Cardiac muscle cell (in vitro differentiated cells and primary cell): ENCODE measurements around a stretch of chr10.

- RAMPAGE, long total RNA, result no peak
- RRBS, result no CpG with 5 or more reads among the region's 16 CpGs
These were observed 9.2 kb downstream of the ITPRIP start for GRCh38 chr10:104328839-104329772.

GRCh38 chr10:104331132-104332292, 6.8 kb downstream of the ITPRIP start:
- RAMPAGE, long total RNA, result no peak
- RRBS, result no CpG with 5 or more reads among the region's 14 CpGs

DNA sequence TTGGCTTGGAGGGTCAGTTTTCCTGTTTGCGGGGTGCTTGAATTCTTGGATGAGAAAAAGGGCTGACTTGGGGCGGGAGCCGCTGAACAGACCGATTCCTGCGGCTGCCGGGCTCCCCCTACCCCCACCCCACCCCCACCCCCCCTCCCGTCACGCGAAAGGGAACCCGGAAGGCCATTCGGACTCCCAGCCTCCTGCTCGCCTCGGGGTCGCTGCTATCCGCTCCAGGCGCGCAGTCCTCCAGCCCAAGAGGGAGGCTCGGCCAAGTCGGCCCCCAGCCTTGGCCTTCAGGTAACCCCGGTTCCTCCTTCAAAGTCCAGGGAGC, 1.1 kb downstream of the SORCS3 start:
- RAMPAGE, long total RNA, result no peak
- RRBS, result no CpG with 5 or more reads among the region's 20 CpGs

GRCh38 chr10:105516692-105517152, 875.6 kb downstream of the SORCS3 start:
- RAMPAGE, long total RNA, result no peak
- RRBS, result no CpG with 5 or more reads among the region's 1 CpG

- RAMPAGE, long total RNA, result no peak
- RRBS, result no CpG with 5 or more reads among the region's 1 CpG
These were observed 389.9 kb upstream of the SORCS1 start for GRCh38 chr10:107554360-107554804.

- RAMPAGE, long total RNA, result no peak
- RRBS, result no CpG with 5 or more reads among the region's 32 CpGs
These were observed 1151.2 kb upstream of the SORCS1 start for GRCh38 chr10:108315485-108316407.

GRCh38 chr10:109935037-109935748, 11.9 kb upstream of the XPNPEP1 start:
- RAMPAGE, long total RNA, result no peak
- RRBS, result no CpG with 5 or more reads among the region's 5 CpGs

DNA sequence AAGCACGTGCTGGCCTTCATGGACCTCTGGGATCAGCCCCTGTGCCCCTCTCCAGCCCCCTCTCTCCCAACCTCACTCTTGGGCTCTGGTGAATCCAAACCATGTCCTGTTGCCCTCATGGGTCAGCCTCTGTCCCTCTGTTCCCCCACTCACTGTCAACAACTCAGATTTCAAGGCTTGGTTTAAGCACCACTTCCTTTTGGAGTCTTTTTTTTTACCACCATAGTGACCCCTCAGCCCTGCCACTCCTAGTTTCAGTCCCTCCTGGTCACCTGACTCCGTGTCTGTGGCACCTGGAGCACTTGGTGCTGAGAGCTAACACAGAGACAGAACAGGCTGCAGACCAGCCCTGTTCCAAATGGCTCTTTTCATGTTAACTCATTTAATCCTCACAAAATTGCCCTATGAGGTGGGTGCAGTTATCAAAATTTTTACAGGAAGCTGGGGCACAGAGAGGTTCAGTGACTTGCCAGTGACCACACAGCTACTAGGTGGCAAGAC, 53.5 kb upstream of the SMNDC1 start:
- RAMPAGE, long total RNA, result no peak
- RRBS, result no CpG with 5 or more reads among the region's 2 CpGs

- RAMPAGE, long total RNA, result no peak
- RRBS, result no CpG with 5 or more reads among the region's 11 CpGs
These were observed 36.2 kb downstream of the RBM20 start for GRCh38 chr10:110680337-110680679.

GRCh38 chr10:110680865-110681477, 36.8 kb downstream of the RBM20 start:
- RAMPAGE, long total RNA, result no peak
- RRBS, result no CpG with 5 or more reads among the region's 8 CpGs

DNA sequence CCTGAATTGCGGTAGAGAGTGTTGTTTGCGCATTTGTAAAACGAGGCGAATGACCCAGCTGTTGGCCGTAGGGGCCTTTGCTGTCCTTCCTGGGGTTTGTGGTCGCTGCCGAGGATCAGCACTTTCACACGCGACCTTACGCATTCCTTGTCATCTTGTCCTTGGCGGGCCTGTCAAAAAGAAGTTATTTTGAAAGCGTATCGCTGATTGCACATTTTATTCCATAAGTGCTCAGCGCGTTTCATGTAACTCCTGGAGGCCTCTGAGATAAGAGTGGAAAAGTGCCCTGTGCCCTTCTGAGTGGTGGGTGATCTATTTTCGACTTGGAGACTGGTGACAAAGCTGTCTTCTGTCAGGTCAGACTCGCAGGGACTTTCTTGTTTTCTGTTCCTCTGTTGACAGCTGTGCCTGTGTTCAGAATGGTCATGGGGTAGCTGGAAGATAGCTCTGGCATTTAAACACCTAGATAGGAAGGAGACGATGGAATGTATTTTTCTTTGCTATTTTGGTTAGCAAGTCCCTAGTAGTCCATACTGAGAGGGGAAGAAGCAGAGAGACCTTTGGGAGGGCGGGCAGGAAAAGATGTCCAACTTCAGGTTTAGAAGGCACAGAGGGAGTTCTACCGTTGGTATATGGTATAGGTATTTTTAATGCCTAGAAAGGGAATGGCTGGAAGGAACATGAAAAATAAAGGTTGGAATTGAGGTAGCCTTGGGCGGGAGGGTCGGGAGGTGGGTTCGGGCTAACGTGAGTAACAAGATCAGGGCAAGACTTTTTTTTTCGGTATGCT, 41.1 kb downstream of the RBM20 start:
- RAMPAGE, long total RNA, result no peak
- RRBS, result no CpG with 5 or more reads among the region's 25 CpGs

DNA sequence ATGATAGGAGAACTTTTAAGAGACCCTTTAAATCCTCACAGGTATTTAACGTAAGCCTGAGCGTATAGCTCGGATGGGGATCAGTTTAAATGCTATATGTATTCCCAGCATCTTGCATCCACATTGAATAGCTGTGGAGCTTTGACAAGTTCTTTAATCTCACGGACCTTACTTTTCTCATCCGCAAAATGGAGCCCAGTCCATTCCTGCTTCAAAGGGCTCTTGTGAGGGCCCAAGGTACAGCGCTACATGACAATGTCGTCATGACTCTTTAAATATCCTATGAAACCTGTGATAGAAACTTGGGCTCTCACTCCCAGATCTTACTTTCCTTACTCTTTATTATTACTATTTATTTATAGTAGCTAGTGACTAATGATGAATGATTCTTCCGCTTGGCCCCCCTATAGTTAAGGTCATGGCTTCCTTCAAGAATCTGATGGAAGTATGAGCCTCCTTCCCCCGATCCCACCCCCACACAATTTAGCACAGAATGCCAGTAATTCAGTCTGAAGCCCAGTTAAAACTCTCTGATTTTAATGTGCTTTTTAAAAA, 41.9 kb downstream of the RBM20 start:
- RAMPAGE, long total RNA, result no peak
- RRBS, result no CpG with 5 or more reads among the region's 9 CpGs

DNA sequence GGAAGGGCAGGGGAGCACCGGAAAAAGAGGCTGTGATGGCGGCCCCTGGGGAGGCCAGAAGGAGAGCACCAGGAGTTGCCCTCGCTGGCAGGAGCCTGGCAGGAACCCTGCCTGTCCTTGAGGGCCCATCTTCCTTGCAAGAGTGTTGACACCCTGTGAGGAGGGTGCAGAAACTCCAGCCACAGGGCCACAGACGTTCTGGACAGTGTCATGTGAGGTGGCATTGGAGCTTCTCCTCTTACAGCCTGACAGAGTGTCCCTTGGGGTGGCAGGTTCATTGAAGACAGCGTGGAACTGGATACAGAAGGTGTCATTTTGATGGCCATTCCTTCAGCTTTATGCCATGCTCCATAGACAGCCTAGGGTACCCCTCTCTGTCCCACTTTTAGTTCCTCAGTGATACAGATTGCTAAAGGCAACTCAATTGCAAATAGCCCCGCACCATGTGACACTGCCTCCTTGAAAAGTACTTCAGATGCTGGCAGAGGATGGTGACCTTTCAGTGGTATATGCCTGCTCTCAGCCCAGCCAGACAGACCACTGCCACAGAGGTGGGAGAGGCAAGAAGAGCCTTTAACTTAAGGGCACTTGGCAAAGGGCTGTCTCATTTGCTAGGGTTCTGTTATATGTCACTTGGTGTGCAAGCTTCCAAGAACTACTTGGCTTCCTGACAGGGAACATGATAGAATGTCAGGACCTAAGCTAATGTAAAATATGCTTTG, 54.4 kb downstream of the RBM20 start:
- RAMPAGE, long total RNA, result no peak
- RRBS, result no CpG with 5 or more reads among the region's 6 CpGs

DNA sequence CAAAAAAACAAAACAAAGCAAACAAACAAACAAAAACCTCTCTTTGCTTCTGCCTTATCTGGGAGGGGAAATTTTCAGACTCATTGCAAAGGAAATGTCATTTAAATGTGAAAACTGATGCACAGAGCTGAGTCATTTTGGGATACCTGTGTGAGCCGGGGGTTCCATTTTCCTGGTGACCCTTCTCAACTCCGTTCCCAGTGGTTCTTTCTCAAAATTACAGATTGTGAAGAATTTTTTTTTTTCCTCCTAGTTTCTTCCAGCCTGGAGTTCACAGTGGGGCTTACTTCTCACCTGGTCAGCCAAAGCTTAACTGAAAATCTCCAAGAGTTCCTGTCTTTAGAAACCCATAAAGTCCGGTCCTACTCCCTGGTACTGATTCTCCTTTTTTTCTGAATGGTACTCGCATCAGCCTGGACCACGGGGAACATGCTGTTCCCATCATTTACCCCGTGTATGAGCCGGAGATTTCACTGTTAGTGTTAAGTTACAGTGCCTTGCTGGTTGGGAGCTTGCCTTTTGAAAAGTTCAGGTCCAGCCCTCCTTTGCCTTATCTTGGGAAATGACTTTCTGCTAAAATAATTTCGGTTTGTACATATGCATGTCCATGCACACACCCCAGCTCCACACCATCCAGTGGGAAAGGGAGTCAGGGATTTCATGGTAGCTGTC, 57.0 kb downstream of the RBM20 start:
- RAMPAGE, long total RNA, result no peak
- RRBS, result 38% methylated on average over 3 of the region's 8 CpGs

- RAMPAGE, long total RNA, result no peak
- RRBS, result no CpG with 5 or more reads among the region's 10 CpGs
These were observed 86.5 kb downstream of the RBM20 start for GRCh38 chr10:110730487-110731210.

- RAMPAGE, long total RNA, result no peak
- RRBS, result no CpG with 5 or more reads among the region's 10 CpGs
These were observed 89.4 kb downstream of the RBM20 start for GRCh38 chr10:110733484-110734002.

DNA sequence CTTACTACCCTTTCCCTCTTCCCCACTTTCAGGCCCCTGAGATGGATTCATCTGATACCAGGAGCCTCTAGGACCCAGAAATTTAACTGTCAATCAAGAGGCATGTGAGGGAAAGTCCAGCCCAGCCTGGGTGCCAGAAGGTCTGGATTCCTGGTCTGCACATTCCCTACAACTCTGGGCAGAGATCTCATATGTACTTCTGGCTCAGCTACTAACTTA, 5.7 kb upstream of the PDCD4 start:
- RAMPAGE, long total RNA, result no peak

DNA sequence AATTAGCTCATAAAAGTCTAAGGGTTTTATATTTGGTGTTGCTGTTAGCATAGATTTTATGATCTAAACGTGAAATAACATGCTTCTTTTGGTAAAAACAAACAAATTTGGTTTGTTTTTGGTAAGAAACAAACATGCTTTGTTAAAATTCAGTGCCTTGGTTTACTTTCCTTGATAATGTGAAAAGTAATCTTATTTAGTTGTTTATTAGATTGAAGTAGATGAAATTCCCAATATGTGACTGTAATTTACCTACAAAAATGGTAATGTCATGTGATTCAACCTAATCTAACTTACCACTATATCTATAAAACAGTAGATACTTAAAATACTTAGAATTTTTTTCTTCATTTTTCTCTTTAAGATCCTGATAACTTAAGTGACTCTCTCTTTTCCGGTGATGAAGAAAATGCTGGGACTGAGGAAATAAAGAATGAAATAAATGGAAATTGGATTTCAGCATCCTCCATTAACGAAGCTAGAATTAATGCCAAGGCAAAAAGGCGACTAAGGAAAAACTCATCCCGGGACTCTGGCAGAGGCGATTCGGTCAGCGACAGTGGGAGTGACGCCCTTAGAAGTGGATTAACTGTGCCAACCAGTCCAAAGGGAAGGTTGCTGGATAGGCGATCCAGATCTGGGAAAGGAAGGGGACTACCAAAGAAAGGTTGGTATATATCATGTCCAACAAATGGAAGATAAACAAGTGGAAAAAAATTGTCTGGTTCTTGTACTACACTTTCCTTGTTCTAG, 9.3 kb downstream of the PDCD4 start:
- RAMPAGE, long total RNA, result no peak
- RRBS, result no CpG with 5 or more reads among the region's 10 CpGs

- RAMPAGE, long total RNA, result no peak
- RRBS, result no CpG with 5 or more reads among the region's 1 CpG
These were observed 22.5 kb downstream of the PDCD4 start for GRCh38 chr10:110894259-110894567.

DNA sequence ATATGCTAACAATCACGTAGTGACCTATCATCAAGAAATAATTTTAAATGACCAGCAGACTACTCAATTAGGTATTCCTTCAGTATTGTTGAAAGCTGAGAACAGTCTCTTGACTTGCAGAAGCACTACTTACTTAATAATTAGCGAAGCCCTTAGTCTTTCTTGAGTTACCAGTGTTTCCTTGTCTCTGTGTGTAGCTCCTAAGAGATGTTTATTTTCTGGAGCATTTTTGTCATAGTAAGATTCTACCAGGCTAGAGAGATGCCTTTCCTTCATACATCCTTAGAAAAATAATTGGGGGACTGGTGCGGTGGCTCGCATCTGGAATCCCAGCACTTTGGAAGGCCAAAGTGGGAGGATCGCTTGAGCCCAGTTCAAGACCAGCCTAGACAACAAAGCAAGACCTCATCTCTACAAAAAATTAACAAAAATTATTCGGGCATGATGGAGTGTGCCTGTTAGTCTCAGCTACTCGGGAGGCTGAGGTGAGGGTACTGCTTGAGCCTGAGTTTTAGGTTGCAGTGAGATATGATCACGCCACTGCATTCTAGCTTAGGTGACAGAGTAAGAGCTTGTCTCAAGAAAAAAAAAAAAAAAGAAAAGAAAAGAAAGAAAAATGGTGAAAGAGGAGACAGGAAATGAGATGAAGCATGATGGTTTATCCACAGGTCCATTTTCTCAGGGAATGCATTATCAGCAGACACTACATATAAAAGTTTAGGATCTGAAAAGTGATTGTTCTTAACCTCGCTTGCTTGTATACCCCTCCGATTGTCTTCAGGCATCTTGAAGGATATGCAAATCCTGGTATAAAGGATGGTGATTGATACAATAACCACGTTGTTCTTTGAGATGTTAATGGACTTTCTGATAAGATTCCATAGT, 11.8 kb downstream of the BBIP1 start:
- RAMPAGE, long total RNA, result no peak
- RRBS, result no CpG with 5 or more reads among the region's 11 CpGs